Neural progenitor cell (in vitro differentiated cells): ENCODE data around the gene HERC4.

DNA sequence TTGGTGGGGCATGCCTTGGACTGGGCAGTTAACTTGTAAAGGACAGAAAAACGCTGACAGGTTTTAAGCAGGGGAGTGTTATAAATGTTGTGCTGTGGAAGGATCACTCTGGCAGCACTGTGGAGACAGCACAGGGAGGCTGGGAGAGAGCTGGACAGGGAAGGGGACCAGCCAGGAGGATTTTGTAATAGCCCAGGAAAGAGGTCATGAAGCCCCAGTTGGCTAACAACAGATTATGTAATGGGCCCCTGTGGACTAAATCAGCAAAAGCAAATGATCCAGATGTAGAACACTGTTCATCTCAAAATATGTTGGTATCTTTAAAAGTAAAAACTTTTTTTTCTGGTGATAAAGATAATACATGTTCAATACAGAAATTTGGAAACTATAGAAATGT lies 80.9 kb downstream of the ZNF365 start:
- RAMPAGE, long total RNA, result no peak

GRCh38 chr10:62742709-62743045 lies 61.8 kb upstream of the ADO start:
- RAMPAGE, long total RNA, result no peak

- RAMPAGE, long total RNA, result no peak
Observed at GRCh38 chr10:62827000-62827258, 10.8 kb upstream of the EGR2 start.

- RAMPAGE, long total RNA, result no peak
Observed at GRCh38 chr10:63201344-63201704, 68.2 kb downstream of the NRBF2 start.

- RAMPAGE, long total RNA, result no peak
Observed at GRCh38 chr10:63264295-63264936, 131.3 kb downstream of the NRBF2 start.

DNA sequence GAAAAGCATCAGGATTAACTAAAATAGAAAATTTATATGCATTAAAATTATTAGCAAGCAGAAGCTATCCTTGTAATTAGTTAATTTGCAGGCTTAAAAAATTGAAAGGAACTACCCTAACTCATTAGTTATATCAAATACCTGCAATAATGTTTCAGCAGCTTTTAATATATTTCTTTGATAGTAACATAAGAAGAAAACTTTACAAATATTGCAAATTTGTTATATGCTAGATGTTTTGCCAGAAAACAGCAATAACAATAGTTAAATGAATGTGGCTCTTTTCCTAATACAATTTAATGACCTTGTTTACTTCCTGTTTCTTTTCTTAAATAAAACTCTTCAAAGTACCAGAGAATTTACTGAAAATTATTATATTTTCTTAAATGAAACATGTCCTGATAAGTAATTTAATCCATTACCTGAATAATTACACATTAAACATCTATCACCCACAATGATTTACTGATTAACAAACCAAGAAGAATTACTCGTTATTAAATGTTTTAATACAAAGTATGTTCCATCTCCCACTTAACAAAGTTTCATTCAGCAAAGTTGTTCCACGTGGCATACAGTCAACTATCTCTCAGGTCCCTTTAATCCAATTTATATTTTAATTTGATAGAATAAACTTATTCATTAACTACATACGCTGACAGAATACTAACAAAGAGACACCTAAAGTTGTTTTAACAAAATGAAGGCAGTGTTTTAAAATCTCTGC lies 86.5 kb downstream of the JMJD1C start:
- RAMPAGE, long total RNA, result no peak

- RAMPAGE, long total RNA, result no peak
Observed at GRCh38 chr10:63486565-63487158, 20.9 kb upstream of the JMJD1C start.

DNA sequence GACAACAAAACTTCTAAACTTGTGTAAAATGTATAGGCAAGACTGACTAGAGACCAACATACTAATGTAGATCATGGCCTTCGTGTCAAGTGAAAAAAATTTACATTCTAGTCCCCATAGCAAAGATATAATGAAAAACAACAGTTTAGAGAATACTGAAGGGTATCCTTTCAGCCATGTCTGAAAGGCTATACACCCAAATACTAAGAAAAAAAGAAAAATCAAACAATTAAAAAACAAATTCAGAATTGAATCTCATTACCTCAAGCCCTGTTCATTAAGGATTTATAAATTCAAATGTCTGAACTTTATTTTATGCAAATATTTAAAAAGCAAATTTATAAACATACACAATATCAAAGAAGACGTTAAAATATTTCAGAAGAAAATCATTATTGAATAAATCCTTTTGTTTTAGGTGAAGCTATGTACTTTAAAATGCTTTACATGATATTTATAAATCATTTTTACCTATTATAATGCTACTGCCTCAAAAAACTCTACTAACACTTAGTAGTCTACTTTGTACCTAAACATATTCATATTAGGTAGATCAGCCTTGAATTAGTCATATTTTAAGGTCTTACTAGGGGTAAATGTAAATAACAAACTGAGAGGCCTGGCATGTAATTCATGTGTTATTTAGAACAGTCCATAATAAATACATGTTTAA lies 21.6 kb upstream of the REEP3 start:
- RAMPAGE, long total RNA, result no peak

- RAMPAGE, long total RNA, result no peak
Observed at GRCh38 chr10:63520602-63521054, 573 bp upstream of the REEP3 start.

DNA sequence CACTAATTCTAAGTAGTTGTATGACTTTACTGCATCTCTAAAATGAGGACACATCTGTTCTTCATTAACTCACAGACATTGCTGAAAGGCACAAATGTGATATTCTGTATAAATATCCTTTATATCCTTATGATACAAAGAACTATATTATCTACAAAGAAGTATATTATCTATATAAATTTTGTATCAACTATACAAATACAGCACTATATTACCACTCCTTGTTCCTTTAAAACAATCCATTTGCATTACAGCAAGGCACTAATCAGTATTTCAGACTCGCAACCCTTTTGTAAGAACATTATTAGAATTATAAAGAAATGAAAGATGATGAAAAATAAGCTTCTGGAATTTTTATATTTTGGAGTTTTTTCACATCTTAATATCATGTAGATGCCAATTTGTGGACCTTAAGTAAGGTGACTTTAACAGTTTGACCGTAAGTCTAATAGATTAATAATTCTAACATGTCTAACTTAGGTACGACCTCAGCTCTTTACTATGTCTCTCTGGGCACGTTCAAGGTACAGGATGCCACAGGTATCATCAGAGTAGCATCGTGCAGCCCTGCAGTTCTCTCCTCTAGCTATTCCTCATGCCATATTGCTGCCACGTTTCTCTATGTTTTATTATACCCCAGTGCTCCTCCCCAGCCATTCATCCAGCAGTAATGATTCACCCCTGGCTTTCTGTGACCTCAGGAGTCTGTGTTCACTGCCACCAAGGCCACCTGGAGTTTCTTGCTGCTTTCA lies 21.4 kb downstream of the REEP3 start:
- RAMPAGE, long total RNA, result no peak

DNA sequence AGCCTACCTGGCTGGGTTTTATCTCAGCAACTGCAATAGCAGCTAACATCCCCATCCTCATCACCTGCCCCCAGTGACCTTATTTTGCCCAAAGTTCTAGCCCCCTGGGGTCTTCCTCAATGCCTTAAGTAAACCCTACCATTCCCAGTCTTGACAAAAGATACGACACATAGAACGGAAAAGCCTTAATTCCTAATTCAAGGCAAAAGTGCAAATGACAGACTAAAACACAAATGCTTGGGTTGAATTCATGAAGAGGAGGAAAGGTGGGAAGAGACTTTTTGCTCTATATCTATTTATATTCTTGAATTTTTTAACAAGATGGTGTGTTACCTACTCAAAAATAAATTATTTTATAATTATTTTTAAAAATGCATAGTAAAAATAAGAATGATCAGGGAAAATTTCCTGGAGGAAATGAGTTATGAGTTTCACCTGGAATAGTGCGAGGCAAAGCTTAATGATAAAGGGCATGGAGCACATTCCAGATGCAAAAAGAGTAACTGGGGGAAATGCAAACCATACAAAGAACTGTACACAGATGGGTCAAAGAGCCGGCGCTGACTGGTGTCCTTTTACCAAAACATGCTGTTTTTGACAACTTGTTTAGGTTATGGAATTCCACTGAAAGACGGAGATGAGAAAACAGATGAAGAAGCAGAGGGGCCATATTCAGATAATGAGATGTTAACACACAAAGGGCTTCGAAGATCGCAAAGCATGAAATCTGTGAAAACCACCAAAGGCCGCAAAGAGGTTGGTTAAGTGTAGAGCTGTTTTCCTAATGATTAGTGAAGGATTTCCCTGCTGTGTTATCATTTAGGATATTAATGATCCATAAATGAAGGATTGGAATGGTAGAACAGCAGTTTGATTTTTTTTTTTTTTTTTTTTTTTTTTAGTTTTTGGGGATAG lies 98.1 kb downstream of the REEP3 start:
- RAMPAGE, long total RNA, result no peak

- RAMPAGE, long total RNA, result no peak
Observed at GRCh38 chr10:63799236-63799629, 278.0 kb downstream of the REEP3 start.

DNA sequence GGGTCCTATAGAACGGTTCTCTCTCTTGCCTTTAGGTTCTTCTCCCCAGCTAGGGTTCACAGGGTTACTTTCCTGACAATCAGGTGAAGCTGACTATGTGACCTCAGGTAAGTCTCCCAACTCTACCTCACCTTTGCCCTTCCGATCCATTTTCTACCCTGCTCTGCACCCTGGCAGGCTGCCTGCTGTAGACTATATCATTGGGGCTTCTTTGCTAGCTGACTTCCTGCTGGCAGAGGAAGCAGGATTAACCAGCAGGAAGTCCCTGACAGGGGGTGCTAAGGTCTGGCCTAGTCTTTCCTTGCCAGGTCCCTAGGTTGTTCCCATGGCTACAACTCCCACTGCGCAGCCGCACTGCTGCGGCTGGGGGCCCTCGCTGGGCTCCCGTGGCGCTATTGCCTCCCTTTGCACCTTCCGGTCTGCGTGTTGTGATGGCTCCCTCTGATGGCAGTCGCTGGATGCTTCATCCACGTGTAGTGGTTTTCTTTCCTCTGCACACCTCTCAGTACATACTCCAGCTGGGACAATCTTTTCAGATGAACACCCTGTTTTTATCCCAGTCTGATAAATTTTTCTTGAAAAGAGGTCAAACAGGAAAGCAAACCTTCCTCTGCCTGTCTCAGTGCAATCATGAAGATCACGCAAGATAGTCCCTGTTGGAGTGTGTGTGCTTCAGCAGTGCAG lies 365.9 kb downstream of the REEP3 start:
- RAMPAGE, long total RNA, result no peak

DNA sequence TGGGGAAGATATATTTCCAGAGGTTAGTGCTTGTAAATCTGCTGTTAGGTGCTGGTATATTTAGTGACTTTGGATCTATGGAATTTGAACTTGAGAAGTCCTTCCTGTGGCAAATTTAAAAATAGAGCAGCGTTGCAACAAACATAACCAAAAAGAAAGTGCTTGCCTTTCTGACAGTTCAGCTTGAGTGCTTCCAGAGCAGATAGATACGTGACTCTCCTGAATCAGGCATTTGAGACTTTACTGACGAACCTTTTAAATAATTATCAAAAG lies 387.5 kb upstream of the LRRTM3 start:
- RAMPAGE, long total RNA, result no peak

DNA sequence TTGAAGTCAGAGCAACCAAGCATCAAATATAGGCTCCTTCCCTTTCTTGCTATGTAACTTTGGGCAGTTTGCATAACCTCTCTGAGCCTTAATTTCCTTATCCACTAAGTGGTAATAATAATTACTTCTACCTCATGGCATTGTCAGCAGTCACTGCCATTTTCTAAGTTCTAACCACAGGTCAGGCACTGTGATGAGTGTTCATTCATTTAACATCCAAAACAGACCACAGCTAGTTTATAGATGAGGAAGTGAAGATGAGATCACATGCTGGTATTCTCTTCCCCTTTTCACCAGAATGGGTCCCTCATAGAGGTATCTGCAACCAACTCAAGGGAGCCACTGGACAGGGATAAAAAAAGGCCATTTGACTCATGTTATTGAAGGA lies 65.1 kb downstream of the DNAJC12 start:
- RAMPAGE, long total RNA, result no peak

- RAMPAGE, long total RNA, result no peak
Observed at GRCh38 chr10:68074510-68075703, at the start of gene HERC4. Gene HERC4 (minus strand): TSS chr10:68075283.

DNA sequence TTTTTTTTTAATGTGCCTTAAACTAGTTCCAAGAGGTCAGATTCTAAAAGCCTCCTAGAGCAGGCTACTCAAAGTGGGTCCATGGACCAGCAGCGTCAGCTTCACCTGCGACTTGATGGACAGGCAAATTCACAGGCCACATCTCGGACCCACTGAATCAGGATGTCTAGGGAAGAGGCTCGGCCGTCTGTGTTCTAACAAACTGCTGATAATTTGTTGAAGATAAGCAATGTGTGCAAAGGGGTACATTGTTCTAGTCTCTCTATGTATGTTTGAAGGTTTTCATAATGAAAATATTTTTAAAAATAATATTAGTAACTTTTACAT lies 19.7 kb downstream of the MYPN start:
- RAMPAGE, long total RNA, result no peak

GRCh38 chr10:68142803-68143115 lies 33.5 kb downstream of the MYPN start:
- RAMPAGE, long total RNA, result no peak

- RAMPAGE, long total RNA, result no peak
Observed at GRCh38 chr10:68230889-68231906, 715 bp downstream of the ATOH7 start.

GRCh38 chr10:68318424-68318827 lies 13.4 kb upstream of the HNRNPH3 start:
- RAMPAGE, long total RNA, result no peak